UCH-1 (cell line): ENCODE measurements around the genes STXBP2, RETN, CTXN1 and CD320.

DNA sequence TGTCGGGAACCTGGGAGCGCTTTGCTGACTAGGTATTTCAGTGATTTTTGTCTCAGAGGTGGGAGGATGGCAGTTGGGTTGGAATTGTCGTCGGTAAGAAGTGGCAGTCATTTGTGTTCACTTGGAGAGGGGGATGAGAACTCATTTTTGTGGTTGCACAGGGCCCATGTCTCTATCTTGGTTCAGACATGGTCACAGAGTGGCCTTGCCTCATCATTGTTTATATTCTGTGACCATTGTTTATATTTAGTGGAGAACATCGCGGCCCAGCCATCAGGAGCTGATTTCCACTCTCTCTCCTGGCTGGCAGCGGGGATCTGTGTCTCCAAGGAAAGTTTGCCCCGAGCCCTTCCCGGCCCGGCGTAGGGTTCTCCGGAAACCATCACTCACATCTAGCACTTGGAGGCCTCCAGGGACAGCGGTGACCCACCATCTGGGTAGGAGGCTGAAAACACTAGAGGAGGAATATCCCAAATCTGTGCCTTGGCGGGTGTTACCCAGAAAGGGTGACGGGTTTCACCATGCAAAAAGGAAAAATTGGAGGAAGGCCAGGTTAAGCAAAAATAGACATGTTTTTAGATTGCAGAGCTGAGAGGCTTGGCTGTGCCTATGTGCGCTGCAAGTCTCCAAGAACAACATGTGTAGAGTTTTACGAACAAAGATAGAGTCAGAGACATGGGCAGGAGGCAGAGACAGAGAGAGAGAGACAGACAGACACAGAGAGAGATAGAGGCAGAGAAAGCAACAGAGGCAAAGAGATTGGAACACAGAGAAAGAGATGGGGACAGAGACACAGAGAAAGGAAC is 730 bp upstream of the ZNF358 start:
- RRBS = no CpG with 5 or more reads among the region's 17 CpGs

GRCh38 chr19:7519054-7519793 is 3.2 kb upstream of the MCOLN1 start:
- RRBS = 75% methylated on average over 19 of the region's 49 CpGs

DNA sequence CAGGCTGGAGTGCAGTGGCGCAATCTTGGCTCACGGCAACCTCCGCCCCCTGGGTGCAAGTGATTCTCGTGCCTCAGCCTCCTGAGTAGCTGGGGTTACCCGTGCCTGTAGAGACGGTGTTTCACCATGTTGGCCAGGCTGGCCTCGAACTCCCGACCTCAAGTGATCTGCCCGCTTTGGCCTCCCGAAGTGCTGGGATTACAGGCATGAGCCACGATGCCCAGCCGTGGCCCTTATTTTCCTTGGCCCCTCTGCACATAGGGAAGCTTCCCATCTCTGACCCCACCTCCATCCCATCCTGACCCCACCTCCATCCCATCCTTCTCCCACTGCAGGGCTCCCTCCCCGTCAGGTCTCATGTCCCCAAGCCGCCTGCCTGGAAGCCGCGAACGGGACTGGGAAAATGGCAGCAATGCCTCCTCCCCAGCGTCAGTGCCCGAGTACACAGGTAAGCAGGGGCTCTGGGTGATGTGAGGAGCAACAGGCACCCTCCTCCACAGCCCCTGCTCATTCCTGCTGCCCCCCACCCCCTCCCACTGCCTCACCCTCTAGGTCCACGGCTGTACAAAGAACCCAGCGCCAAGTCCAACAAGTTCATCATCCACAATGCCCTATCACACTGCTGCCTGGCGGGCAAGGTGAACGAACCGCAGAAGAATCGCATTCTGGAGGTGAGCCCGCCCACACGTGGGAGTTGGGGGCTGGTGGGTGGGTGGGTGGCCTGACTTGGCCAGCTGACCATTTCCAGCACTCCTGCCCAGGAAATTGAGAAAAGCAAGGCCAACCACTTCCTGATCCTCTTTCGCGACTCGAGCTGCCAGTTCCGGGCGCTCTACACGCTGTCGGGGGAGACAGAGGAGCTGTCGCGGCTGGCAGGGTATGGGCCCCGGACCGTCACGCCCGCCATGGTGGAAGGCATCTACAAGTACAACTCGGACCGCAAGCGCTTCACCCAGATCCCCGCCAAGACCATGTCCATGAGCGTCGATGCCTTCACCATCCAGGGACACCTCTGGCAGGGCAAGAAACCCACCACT is 12.0 kb downstream of the XAB2 start:
- RRBS = 86% methylated on average over 7 of the region's 46 CpGs

DNA sequence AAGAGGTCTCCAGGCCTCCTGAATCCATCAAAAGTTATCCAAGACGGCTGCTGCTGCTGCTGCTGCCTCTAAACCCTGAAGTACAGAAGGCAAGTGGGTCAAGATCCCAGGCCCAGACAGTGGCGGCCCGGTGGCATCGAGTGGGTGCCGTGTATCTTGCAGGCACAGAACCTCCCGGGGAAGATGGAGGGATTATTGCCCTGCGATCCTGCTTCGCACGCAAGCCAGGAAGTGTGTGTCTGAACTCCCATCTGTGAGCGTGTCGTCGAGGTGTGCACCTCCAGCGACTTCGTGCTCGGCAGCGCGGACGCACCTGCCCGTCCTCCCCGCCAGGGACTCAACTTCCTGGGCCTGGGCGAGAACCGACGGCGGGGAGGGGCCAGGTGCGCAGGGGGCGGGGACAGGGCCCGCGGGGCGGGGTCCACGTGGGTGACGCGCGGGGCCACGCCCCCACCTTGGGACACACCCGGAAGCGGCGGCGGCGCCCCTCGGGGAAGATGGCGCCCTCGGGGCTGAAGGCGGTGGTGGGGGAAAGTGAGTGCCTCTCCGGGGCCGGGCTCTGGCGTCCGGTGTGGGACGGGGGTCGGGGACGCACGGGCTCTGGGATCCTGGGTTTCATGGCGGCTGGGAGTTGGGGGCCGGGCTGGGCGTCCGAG is at the start of gene STXBP2:
Gene STXBP2 (plus strand): TSS at position 458 of the 656 bp plus-strand sequence.
- RRBS = 5% methylated on average over 18 of the region's 55 CpGs

- RRBS = no CpG with 5 or more reads among the region's 10 CpGs
Observed at GRCh38 chr19:7649212-7649826, 12.4 kb downstream of the STXBP2 start.

DNA sequence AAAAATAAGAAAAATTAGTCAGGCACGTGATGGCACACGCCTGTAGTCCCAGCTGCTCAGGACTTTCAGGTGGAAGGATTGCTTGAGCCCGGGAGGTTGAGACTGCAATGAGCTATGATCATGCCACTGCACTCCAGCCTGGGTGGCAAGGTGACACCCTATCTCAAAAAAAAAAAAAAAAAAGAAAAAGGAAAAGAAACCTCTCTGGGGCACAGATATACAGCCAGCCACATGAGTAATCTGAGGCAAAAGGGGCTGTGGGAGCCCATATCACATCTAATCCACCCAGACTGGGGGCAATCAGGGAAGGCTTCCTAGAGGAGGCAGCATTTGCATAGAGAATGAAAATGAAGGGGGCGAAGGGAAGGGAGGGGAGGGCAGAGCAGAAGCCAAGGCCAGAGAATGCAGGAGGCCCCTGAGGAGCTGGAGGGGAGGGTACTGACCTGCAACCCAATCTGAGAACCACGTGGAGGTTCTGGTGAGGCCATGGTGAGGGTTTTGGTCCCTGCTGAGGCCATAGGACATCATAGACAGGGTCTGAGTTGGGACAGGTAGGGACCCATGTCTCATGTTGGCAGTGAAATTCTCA is 13.2 kb downstream of the STXBP2 start:
- RRBS = no CpG with 5 or more reads among the region's 5 CpGs

DNA sequence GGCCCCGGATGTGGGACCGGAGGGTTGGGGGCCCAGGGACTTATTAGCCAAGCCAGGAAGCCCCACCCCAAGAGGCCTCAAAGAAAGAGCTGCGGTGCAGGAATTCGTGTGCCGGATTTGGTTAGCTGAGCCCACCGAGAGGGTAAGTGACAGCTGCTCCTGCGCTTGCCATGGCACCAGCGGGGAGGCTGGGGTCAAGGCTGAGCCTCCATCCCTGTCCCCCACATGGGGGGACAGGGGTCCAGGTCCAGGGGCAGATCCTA is at the start of gene RETN:
Gene RETN (plus strand): TSS at position 70 of the 263 bp plus-strand sequence.
- RRBS = 21% methylated on average over 4 of the region's 8 CpGs

- RRBS = 53% methylated on average over 2 of the region's 5 CpGs
Observed at GRCh38 chr19:7707078-7707473, 5.1 kb upstream of the FCER2 start.

DNA sequence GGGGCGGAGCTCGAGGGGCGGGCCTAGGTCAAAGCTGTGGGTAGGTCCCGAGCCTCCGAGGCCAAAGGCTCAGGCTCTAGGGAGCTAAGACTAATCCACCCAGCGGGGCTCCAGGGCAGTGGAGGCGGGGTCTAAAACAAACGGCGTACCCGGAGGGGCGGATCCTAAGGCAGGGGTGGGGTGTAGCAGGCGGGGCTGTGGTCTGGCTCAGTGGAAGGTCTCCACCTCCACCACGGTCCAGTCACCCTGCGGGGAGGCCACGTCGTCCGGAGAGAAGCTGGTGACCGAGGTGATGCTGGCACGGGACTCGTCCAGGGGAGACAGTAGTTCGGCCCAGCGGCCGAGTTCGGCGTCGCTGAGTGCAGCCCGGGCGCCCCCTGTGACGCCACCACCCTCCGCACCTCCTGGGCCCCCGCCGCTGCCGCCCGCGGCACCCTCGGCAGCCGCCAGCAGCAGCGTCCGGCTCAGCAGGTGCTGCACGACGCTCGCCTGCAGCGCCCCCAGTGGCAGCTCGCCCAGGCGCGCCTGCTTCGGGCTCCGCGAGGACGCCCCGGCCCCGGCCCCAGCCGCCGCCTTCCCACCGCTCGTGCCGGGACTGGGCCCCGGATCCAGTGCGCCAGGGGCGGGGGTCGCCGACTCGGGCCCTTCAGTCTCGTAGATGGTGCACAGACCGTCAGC is 5.2 kb downstream of the PRR36 start:
- RRBS = 2% methylated on average over 37 of the region's 65 CpGs

DNA sequence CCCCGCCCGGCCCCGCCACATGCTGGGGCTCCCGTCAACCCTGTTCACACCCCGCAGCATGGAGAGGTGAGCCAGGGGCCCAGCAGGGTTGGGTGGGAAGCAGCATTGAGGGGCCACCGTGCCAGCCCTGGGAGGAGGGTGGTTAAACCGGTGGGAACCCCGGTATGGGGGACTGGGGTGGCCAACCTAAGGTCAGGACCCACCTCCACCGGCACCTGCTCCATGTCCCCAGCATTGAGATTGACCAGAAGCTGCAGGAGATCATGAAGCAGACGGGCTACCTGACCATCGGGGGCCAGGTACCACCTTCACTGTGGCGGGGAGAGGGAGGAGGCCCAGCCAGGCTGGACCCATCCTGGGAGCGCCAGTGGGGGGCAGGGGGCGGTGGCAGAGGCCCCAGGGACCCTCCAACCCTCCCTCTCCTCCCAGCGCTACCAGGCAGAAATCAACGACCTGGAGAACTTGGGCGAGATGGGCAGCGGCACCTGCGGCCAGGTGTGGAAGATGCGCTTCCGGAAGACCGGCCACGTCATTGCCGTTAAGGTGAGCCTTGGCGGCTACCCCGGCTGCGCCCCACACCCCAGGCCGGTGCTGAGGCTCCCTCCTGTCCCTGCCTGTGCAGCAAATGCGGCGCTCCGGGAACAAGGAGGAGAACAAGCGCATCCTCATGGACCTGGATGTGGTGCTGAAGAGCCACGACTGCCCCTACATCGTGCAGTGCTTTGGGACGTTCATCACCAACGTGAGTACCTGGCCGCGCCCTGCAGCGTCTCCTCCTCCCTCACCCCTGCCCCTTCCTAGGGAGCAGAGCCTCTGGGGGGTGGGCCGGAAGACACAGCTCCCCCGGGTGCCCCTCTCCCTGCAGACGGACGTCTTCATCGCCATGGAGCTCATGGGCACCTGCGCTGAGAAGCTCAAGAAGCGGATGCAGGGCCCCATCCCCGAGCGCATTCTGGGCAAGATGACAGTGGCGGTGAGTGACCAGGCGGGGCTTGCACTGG is 4.5 kb upstream of the TGFBR3L start:
- RRBS = 84% methylated on average over 9 of the region's 50 CpGs

- RRBS = no CpG with 5 or more reads among the region's 14 CpGs
Observed at GRCh38 chr19:7921386-7921882, 1.3 kb downstream of the SNAPC2 start.

- RRBS = 5% methylated on average over 51 of the region's 115 CpGs
Observed at GRCh38 chr19:7925002-7925873, 697 bp downstream of the CTXN1 start.

DNA sequence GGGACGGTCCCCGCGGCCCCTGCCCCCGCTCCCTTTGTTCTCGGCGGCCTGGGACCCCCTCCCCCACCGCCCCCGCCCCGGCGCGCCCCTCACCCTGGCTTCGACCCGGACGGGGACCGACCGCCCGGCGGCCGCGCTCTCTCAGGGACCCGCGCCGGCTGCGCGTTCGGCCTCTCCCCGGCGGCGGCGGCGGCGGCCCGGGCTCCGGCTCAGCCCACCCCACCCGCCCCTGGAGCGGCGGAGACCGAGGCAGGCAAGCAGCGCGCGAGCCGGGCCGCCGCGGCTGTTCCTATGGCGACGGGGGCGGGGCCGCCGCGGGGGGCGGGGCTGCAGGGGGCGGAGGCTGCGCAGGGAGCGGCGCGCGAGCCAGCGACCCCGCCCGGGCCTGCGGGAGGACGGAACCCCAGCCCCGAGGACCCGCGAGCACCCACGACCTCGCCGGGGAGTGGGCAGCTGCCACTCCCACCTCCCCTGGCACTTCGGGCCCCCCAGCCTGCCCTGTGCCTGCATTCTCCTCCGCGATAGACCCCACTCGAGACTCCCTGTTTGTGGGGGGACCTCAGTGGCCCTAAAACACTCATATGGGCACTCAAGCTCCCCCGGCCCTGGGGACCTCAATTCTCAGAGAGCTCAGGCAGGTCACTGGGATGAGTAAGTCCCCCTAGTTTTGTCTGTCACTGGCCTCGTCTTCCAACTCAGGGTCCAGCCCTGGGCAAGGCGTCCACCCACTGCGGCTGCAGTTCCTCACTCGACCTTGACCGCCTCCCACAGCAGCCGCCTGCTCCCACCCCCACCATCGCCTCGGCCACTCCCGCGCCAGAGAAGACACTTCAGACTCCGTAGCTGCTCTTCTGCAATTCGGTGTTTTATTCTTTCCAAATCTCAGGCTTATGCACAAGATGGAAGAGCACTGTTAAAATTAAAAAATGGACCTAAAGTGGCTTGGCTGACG is at the start of gene CTXN1:
Gene CTXN1 (minus strand): TSS at position 262 of the 952 bp plus-strand sequence.
- RRBS = 5% methylated on average over 25 of the region's 87 CpGs

GRCh38 chr19:7969565-7969878 is 26.1 kb upstream of the TIMM44 start:
- RRBS = no CpG with 5 or more reads among the region's 11 CpGs

- RRBS = no CpG with 5 or more reads among the region's 11 CpGs
Observed at GRCh38 chr19:7993498-7994010, 11.9 kb downstream of the ELAVL1 start.

- RRBS = no CpG with 5 or more reads among the region's 40 CpGs
Observed at GRCh38 chr19:8050200-8050750, 2.3 kb upstream of the CCL25 start.

DNA sequence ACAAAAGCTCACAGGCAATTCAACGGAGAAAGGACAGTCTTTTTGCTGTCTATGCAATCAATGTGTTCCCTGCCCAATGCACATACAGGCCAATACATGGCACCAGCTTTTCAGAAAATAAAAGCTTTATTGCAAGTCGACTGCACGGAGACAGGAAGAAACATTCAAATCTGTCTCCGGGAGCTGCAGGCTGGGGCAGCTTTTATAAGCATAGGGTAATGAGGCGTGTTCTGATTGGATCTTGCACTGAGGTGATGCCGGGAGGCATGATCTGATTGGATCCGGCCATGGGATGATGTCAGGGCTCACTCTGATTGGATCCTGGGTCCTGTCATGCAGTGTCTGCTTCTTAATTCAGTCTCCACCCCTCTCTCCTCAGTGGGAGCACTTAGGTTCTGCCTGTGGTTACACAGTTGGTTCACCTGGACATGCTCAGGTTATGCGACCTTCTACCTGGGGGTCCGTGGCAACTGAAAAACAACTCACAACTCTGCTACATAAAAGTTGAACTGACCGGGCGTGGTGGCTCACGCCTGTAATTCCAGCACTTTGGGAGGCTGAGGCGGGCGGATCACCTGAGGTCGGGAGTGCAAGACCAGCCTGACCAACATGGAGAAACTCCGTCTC is 11.8 kb upstream of the FBN3 start:
- RRBS = 69% methylated on average over 1 of the region's 16 CpGs

- RRBS = no CpG with 5 or more reads among the region's 8 CpGs
Observed at GRCh38 chr19:8203621-8204125, 5.5 kb upstream of the CERS4 start.

- RRBS = no CpG with 5 or more reads among the region's 16 CpGs
Observed at GRCh38 chr19:8306124-8306940, 1.8 kb downstream of the CD320 start.

- RRBS = no CpG with 5 or more reads among the region's 73 CpGs
Observed at GRCh38 chr19:8307662-8308515, at the start of gene CD320. CD320 (minus strand) TSS chr19:8308358.